Occipital lobe (tissue), 2 donors: ENCODE data around the gene RPS12.

- RAMPAGE, long total RNA = no peak
Observed at GRCh38 chr6:132764179-132764788, 6.6 kb upstream of the VNN2 start.

- RAMPAGE, long total RNA = no peak
Observed at GRCh38 chr6:132793374-132793650, 5.1 kb downstream of the SLC18B1 start.

- RAMPAGE, long total RNA = start-site peak on the plus strand at chr6:132814565-132814569, 7,994 and 11,454 reads in 2 replicates
Observed at GRCh38 chr6:132814466-132815590, at the start of gene RPS12. TSS of gene RPS12 (plus strand) at chr6:132814569.

DNA sequence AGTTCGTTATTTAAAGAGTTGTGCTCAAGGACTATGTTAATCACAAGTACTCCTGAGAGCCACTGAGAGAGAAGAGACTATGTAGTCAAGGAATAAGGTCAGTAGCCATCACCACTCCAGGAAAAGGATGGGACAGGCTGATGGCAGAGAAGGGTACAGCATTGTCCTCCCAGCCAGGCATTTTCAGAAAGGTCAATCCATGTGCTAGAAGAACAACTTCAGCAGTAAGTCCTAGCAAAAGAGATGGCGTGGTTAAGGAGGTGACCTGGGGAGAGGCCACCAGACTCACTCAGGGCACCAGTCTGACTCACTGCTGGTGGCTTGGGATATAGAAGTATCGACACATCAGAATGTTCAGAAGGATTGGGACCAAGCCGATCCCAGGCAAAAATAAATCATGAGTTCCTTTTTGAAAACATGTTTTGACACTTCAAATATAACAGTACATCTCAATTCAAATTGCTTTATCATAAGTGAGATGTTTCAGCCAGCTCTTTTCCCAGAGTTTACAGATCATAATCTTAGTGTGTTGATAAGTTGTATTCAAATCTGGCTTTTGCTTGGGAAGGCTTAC lies 6.5 kb downstream of the RPS12 start:
- RAMPAGE, long total RNA = no peak

DNA sequence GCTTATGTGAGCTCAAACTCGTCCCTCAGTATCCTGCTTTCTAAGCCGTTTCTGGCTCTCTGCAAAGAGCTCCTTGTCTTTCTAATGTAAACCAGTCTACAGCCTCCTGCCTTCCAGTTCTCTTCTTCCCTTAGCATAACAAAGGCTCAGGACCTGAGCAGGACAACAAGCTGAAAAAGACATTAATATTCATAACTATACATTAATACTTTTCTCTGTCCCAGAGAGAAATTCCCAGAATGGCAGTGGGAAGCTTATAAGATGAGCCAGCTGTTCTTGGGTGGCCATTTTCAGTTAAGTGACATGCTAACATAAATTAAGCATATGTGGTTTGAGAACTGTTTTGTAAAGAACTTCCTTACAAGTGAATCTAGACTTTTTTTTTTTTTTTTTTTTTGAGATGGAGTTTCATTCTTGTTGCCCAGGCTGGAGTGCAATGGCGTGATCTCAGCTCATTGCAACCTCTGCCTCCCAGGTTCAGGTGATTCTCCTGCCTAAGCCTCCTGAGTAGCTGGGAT lies 206.9 kb upstream of the TCF21 start:
- RAMPAGE, long total RNA = no peak

GRCh38 chr6:134171412-134171962 lies 119.1 kb upstream of the SLC2A12 start:
- RAMPAGE, long total RNA = no peak

DNA sequence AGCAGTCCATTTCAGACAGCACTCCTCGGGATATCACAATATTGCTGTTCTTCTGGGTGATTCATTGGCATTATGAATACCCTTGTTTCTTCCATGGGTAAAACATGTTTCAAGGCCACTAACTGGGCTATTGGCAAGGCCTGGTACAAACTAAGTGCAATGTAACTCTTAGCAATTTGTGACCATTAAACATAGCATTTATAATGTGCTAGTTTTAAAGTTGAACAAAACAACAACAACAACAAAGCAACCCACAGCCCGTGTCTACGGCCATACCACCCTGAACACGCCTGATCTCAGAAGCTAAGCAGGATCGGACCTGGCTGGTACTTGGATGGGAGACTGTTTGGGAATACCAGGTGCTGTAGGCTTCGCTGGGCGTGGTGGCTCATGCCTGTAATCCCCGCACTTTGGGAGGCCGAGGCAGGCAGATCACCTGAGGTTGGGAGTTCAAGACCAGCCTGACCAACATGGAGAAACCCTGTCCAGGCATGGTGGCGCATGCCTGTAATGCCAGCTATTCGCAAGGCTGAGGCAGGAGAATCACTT lies 61.1 kb downstream of the SGK1 start:
- RAMPAGE, long total RNA = no peak

DNA sequence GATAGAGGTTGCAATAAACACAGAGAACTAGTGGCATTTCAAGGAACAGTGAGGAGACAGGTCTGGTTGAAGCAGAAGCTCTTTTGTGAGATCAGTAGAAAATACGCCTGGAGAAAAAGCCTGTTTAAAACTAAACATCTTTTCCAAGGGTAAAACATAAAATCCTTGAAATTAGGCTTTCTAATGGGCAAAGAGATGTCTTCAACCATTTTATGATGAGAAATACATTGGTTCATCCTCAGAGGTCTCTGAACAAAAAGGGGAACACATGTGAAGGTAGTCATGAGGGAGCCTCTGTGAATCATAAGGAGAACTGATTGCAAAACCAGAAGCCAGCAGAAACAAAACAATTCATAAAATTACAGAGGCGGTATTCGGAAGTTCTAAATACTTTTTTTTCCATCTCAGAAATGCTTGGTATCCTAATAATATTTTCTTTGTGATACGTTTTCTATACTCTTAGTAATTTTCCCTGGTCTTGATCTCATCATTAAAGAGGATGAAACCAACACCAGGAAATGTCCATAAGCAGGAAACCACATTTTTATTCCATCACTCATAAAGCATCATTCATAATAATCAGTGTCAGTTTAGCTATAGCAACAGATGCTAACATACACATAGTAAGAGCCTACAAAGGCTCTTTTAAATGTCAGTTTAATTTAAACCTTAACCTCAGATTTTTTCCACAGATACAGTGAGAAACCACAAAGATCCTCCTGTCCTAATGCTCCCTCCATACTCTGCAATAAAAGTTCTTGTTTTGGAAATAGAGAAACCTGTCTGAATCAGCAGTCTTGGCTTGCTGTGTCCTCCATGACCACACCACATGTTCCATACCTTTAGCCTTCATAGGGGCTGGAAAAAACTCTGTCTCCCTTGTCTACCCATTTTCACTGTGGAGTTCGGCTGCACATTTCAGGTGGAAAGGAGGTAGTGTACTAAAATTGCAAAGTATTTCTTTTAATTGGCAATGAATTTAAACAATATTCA lies 29.3 kb downstream of the SGK1 start:
- RAMPAGE, long total RNA = no peak

GRCh38 chr6:134622077-134622398 lies 304.1 kb upstream of the SGK1 start:
- RAMPAGE, long total RNA = no peak

DNA sequence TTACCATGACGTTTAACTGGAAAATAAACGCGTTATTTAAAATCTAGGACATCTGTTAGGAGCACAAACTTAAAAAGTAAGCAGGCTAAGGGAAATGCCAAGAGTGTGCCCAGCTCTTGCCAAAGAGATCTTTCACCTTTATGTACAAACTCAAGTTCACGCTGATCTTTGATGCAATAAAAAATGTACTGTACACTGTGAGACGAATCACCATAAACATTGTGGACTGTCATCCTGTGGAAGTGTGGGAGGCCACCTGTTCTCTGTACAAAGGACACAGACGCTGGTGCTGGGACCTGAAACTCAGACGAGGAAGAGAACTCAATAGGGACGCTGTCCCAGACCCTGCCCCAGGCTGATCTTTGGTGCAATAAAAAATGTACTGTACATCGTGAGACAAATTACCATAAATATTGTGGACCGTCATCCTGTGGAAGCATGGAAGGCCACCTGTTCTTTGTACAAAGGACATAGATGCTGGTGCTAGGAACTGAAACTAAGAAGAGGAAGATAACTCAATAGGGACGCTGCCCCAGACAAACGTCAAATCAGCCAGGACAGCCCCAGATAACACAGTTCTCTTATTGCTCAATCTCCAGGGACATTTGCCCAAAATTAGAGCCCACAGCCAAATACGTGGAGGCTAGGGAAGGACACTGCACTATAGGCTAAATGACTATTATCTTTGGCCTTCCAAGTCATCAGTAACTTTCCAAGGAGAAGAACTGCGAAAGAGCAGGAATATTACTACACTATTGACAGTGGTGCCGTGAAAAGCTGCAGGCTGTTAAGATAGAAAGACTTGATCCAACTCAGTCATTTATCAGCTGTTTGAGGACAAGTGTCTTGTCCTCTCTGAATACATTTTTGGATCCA lies 312.8 kb upstream of the SGK1 start:
- RAMPAGE, long total RNA = no peak

DNA sequence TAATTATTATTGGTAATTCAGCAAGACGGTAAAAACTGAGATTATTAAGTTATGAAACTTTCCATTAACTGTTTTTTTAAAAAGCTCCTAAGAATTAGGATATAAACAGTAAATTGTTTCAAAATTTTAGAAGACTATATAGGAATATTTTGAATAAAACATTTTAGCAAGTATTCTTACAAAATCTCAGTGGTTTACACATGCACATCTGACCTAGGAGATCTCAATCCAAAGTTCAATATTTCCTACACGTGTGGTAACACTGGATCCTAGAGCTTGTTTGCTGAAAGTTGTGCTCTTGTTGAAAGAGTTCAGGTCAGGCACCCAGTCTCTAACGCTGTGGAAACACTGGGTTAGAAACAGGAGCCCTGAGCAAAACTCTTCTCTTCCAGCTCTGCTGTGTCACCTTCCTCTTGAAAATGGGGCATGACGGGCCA lies 58.6 kb upstream of the MYB start:
- RAMPAGE, long total RNA = no peak

GRCh38 chr6:135192908-135193422 lies 11.9 kb downstream of the MYB start:
- RAMPAGE, long total RNA = no peak

GRCh38 chr6:135212276-135213238 lies 31.4 kb downstream of the MYB start:
- RAMPAGE, long total RNA = no peak

GRCh38 chr6:135306434-135307133 lies 125.5 kb downstream of the MYB start:
- RAMPAGE, long total RNA = no peak

GRCh38 chr6:135398659-135399356 lies 98.7 kb downstream of the AHI1 start:
- RAMPAGE, long total RNA = no peak

DNA sequence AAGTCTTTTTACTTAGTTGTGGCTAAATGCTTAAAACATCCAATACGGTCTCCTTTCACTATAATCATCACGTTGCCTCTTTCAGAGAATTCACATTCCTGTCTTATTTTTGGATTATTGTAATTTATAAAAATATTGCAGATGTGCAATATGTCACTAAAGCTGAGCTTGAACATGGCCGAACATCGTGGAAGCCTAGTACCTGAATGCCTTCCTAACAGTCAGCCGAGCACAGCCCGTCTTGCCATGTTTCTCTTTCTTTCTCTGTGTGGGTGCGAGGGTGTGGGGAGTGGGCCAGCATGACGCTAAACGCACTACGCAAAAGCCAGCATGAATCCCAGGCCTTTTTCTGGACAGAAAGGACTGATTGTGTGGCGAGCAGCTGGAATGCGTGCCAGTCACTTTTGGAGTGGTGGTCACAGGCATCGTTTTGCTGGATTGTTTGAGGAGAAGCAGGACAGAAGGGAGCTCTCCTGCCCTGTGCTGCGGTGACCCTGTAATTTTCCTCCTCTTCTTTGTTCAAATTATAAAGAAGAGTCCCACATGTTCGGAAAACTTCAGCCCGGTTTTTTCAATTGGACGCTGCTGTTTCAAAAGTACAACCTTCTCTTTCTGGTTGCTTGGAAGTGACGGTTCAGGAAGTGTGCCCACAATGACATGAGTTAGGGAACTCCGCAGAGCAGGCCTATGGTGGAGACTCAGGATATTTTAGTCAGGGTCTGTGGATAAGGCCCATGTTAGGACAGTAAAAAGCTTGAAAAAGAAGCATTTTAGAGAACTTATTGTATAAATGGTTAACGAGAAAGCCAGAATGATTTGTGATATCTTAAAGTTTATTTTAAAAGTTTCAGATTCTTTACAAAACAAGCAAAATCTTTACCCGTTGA lies 54.2 kb downstream of the PDE7B start:
- RAMPAGE, long total RNA = no peak

DNA sequence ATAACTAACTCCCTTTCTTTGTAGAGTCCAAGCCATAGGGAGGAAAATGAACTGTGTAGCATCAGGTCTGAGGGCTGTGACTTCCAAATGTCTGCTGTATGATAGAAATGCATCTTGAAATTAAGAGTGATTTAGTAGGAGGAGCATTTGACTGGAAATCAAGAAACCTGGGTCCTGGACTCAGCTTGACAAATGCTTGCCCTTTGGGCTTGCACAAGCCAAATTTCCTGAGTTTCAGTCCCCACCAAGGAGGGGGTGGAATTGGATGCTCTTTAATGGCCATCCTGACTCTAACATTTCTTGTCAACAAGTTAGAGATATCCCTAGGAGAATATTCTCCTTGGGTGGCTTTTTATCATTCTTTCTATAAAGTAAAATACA lies 187.1 kb downstream of the PDE7B start:
- RAMPAGE, long total RNA = no peak

- RAMPAGE, long total RNA = no peak
Observed at GRCh38 chr6:136038953-136039502, 187.5 kb downstream of the PDE7B start.

GRCh38 chr6:136289521-136289731 lies 220 bp downstream of the BCLAF1 start:
- RAMPAGE, long total RNA = no peak

- RAMPAGE, long total RNA = no peak
Observed at GRCh38 chr6:136662340-136662959, 112.2 kb upstream of the MAP7 start.